Smooth muscle cell (in vitro differentiated cells): Measurements from ENCODE around the genes GMIP and ZNF708.

DNA sequence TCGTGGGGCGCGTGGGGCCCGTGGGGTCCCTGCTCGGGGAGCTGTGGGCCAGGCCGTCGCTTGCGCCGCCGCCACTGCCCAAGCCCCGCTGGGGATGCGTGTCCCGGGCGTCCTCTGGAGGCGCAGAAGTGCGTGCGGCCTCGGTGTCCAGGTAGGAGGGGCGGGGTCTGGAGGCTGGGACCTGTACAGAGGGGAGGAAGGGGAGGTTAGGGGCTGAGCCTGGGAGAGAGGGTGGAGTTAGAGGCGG, 3.0 kb downstream of the CILP2 start:
- RAMPAGE, long total RNA: no peak

GRCh38 chr19:19615187-19615562, 3.3 kb downstream of the PBX4 start:
- RAMPAGE, long total RNA: no peak

GRCh38 chr19:19643498-19643845, at the start of gene GMIP:
GMIP (minus strand) TSS chr19:19643657.
- RAMPAGE, long total RNA: start-site peak on the minus strand at chr19:19643614-19643642, 212 and 44 reads in 2 replicates

DNA sequence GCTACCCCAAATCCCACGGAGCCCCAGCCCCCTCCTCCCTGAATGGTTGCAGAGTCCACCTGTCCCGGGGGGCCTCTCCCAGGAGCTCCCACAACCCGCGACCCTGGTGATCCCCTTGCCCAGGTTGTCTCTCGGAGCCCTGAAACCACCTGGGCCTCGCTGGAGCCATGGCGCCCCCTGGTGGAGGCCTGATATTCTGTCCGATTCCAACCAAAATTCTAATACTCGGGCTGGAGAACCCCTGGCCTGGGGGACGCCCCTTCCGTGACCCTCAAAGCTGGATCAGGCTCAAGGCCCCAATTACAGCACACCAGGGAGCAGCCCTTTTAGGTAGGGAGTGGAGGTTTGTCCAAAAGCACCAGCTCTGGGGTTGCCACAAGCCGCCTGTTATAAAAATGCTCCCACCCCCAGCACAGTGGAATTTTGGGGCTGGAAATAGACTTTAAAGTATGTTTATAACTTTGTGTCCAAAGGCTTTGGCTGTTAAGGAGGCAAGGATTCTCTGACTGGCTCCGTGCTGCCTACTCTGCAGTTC, 456 bp upstream of the GMIP start:
- RAMPAGE, long total RNA: no peak

DNA sequence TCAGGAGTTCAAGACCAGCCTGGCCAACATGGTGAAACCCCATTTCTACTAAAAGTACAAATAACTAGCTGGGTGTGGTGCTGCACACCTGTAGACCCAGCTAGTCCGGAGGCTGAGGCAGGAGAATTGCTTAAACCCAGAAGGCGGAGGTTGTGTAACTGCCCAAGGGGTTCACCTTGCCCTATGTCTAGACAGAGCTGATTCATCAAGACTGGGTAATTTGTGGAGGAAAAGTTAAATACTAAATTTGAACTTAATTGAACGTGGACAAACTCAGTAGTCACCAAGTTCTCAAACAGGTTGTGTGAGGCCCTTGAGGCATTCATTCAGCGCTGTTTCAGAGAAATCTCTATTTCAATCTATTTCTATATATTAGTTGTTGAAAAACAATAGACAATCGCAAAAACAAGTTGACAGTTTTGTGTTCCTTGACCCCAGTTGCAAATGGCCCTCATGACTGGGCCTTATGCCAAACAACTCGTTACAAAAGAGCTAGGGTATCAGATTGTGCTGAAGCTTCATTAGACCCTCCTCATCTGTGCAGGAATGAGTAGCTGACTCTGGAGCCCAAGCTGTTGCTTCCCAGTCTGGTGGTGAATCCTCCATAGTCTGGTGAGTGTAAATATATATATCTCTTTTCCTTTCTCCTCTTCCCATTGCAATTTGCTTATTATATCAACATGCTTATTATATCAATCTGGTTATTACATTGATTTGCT, 13.6 kb upstream of the ZNF486 start:
- RAMPAGE, long total RNA: no peak

GRCh38 chr19:20228014-20228499, 61.0 kb downstream of the ZNF486 start:
- RAMPAGE, long total RNA: no peak

GRCh38 chr19:20564015-20564398, 1.6 kb downstream of the ZNF737 start:
- RAMPAGE, long total RNA: no peak

GRCh38 chr19:21143226-21143881, 1.5 kb downstream of the ZNF431 start:
- RAMPAGE, long total RNA: no peak

DNA sequence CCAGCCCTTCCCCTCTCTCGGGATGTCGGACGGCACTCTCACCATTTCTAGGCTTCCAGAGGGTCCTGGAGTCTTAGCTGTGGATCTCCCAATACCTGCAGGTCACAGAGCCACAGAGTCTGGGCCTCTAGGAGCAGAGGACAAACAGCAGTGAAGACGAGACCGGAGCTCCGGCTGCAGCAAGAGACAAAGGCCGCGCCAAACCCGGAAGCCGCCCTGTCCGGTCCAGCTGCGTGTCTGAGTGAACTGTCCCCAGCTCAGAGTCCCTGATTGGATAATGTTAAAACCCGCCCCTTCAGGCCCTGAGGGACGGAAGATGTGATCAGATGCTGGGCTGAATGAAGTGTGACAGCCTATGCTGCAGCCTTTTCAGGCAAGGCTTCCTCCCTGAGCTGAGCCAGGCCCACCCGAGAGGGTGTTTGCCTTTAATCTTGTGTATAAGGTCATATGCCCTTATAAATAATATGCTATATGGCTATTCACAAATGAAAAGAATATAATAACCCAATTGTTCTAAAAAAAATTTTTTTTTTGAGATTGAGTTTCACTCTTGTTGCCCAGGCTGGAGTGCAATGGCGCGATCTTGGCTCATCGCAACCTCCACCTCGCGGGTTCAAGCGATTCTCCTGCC, at the start of gene ZNF708:
Gene ZNF708, minus strand, starts transcription at position 243 of the 631 bp plus-strand sequence.
- RAMPAGE, long total RNA: start-site peak on the minus strand centred at position 191 of the sequence, 31 bp wide, 46 and 50 reads in 2 replicates

GRCh38 chr19:21439110-21440190, 42.5 kb downstream of the ZNF493 start:
- RAMPAGE, long total RNA: no peak

GRCh38 chr19:21566130-21566547, 60.7 kb downstream of the ZNF429 start:
- RAMPAGE, long total RNA: no peak

DNA sequence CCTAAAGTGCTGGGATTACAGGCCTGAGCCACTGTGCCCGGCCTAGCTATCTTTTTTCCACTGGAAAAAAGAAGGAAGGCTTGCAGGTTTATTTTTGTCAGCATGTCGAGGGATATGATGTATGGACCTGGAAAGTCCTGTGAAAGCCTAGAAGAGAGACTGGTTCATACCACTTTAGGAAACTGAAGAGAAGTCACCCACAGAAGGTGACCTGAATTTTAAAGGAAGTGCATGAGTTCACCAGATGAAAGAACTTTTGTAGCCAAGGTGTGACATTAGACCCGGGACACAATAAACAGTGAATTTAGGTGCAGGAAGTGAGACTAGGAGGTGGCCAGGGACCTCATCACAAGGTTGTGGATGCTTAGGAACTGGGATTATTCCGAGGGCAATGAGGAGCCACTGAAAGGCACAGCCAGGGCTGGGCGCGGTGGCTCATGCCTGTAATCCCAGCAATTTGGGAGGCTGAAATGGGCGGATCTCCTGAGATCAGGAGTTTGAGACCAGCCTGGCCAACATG, 79.1 kb downstream of the ZNF429 start:
- RAMPAGE, long total RNA: no peak

GRCh38 chr19:21709193-21709629, 58.2 kb downstream of the ZNF100 start:
- RAMPAGE, long total RNA: no peak

GRCh38 chr19:21750370-21751038, 16.9 kb downstream of the ZNF100 start:
- RAMPAGE, long total RNA: no peak

- RAMPAGE, long total RNA: no peak
Measured at GRCh38 chr19:22215051-22216017, 18.6 kb upstream of the ZNF676 start.

GRCh38 chr19:22427388-22427581, 5.1 kb upstream of the ZNF98 start:
- RAMPAGE, long total RNA: no peak

DNA sequence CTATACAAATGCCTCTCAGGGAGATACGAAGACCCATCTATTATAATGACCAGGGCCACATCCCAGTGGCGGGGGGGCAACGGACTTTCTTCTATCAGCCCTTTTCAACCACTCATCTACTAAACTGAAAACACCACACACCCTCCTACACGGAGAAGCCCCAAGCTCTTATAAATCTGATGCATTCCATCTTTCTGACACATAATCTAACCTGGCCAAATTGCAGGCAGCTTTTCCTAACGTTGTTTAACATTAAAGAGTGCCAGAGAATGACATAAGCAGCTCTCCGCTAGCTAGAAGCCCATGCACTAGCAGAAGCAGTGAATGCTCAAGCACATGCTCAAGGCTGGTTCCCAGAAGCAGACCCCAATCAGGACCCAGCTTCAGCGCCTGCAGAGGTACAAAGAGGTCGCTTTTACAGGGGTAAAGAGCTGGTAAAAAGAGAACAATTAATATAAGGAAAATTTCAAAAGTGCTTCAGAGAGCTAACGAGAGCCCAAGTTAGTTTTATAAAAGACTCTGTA, 104.7 kb upstream of the ZNF98 start:
- RAMPAGE, long total RNA: no peak

DNA sequence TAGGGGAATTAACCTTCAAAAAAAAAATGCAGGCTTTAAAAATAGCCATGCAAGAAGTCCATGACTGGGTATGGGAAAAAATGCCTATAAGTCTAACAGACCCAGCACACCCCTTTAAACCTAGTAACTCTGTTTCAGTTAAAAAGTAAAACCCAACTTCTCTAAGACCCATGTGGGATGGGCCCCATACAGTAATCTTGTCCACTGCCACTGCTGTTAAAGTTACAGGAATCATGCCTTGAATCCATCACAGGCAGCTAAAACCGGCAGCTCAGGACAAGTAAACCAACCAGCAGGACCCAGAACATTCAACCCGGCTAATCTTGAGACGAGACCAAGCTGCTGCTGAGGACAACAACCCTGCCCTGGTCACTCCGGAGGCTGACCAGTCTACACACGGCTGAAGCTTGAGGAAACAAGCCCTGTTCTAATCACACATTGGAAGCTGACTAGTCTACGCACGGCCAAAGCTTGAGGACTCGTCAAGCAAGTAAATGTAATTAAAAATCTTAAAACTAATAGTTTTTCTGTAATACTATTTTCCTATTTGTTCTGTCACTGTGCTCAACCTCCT, 105.2 kb upstream of the ZNF492 start:
- RAMPAGE, long total RNA: no peak

DNA sequence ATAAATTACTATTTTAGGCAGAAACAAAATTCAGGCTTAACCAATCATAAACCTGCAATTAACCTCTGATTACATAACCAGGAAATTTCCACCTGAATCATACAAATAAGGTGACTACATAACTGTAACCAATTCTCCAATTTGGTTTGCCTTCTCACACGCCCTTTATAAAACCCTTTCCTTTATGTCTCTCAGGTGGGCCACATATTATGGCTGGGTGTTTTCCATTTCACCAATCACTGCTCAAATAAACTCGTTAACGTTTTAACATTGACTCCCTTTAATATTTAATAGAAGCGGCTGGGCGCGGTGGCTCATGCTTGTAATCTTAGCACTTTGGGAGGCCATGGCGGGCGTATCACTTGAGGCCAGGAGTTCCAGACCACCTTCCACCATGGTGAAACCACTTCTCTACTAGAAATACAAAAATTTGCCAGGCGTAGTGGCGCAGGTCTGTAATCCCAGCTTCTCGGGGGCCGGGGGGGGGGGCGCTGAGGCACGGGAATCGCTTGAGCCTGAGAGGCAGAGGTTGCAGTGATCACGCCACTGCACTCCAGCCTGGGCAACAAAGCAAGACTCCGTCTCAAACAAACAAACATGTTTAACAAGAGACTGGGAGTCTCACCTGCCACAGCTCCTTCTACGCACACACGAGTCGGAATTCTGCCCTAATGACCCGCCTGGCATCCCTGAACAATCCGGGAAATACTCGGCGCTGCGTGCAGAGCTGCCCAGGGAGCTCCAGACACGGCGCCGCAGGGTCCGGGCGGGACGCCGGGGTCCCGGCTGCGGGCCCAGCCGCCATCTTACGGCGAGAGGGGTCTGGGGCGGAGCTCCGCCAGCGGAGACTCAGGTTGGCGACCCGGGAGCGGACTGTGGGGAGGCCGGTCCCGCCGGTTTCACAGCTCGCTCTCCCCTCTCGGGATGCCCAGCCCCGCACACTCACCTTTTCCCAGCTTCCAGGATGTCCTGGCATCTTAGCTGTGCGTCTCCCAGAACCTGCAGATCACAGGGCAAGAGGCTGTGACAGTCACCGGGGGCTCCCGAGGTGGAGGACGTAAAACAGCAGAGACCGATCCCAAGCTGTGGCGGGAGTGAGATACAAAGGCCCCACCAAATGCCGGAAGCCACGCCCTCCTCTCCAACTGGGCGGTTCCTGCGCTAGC, 23.3 kb upstream of the ZNF724 start:
- RAMPAGE, long total RNA: start-site peak on the minus strand centred at position 1,105 of the sequence, 36 bp wide, 38 and 34 reads in 2 replicates

- RAMPAGE, long total RNA: no peak
Measured at GRCh38 chr19:23698685-23699847, 12.1 kb upstream of the ZNF675 start.